Measurements from ENCODE around the gene STX11.

DNA sequence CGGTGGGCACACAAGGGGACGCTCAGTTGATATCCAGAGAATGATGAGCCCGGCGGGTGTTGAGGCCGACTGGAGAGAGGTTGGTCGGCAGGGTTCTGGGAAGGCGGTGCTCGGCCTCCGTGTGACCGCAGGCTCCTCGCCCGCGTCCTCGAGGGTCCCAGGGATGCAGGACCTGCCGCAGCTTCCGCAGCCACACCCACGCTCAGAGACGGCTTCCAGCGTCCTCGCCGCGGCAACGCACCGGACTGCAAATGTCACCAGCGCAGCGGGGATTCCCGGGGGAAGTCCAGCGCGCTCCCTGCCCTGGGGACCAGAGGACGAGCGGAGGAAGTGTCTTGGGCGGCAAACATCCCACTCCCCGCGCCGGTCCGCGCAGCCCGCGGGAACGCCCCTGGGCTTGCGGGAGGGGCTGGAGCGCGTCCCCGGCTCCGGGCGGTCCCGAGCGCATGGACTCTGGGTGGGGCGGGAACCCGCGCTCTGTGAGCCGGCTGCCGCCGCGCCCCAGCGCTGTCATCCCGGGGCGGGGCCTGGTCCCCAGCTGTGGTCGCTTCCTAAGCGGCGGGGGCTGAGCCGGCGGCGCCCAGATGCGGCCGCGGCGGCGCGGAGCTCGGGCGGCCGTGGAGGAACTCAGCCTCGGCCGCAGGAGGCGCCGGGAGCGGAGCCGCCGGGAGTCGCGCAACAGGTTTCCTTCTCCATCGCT is at the start of gene STX11:
Gene STX11 (plus strand): TSS at position 583 of the 700 bp plus-strand sequence.
- PRO-cap = bidirectional peak, plus-strand start at position 583 of the sequence, minus-strand start at position 452 of the sequence

DNA sequence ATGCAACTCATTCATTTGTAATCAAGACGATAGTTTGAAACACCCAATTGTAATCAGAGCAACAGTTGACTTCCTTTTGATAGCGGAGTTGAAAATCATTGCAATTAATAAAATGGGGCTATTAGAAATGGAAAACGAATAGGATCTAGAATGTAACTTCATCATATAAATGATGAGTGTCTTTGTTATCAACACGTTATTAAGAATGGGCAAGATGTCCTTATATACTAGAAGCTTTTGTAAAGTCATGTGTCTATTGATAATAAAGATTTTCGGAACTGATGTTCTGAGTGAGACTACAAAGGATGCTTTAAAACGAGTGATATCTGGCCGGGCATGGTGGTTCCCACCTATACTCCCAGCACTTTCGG is 41.3 kb downstream of the STX11 start:
- PRO-cap = no peak

DNA sequence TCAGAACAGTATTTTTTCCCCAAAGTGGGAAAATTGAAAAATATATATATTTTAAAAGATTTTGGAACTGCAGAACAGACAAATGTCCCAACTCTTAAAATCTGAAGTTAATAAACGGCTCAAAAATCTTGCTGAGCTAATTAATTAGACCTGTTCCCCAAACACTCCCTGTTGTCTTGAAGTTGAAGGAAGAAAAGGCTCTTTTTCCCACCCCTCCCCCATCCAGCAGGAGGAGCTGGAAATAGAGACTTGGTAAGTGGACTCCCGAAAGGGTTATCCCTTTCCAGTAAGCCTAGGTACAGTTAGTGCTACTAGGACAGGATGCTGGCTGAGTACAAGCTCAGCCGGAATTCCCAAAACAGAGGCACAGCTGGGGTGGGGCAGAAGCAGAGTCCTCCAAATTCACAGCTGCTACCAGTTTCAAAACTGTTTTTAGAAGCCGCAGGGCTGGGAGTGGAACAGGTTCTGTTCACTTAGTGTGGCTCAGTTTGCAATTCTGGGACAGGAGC is 19.2 kb upstream of the UTRN start:
- PRO-cap = unidirectional peak, plus-strand start at position 435 of the sequence

GRCh38 chr6:144325340-144325804 is 40.2 kb downstream of the UTRN start:
- PRO-cap = no peak

DNA sequence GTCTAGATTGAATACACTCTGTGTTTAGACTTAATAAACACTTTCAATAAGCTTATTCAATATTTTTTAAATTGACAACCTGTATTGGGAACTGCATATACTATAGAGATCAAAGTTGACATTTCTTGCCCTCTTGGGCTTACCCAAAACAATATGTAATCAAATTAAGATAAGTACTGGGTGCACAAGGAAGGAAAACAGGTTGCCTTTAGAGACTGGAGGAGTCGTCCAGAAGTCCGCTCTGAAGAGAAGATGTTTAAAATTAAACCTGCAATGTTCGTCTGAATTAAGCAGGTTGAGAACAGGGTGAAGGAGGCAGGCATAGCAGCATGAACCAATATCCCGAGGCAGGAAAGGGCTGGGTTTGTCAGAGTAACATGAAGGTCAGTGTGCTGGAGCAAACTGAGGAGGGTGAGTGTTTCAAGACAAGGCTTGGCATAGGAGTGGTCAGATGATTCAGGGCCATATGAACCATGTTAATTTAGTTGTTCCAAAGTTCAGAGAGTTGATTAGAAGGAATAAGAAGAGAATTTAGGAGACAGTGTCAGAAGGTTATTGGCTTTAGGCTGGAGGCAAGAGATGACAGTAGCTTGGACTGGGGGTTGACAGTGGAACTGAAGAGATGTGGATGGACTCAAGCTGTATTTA is 93.2 kb downstream of the UTRN start:
- PRO-cap = no peak

- PRO-cap = no peak
Measured at GRCh38 chr6:144543254-144543779, 258.2 kb downstream of the UTRN start.

DNA sequence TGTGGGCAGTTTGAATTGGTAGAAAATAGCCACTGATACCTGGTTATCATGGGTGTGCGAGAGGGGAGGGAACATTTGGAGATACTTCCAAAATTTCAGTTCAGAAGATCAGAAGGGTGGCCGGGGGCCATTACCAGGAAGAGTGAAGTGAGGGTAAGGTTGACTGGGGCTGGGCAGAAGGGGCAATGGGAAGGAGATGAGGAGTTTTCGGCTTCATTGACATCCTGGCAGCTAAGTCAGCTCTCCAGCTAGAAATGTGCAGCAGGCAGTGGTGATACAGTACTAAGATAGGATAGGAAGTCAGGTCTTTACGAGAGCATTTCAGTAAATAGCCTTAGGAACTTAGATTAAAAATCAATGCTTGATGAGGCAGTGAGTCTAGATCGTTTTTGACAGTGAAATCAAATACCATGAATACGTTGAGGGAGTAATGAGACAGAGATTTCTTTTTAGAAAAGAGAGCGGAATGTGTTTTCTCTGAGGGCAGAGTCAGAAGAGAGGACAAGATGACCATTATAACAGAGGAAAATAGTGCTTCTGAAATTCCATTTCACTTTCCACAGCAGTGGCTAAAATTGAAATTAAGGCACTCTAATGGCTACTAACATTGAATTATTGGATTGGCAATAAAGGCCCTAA is 339.5 kb downstream of the UTRN start:
- PRO-cap = no peak

GRCh38 chr6:144630827-144631187 is 345.7 kb downstream of the UTRN start:
- PRO-cap = no peak

DNA sequence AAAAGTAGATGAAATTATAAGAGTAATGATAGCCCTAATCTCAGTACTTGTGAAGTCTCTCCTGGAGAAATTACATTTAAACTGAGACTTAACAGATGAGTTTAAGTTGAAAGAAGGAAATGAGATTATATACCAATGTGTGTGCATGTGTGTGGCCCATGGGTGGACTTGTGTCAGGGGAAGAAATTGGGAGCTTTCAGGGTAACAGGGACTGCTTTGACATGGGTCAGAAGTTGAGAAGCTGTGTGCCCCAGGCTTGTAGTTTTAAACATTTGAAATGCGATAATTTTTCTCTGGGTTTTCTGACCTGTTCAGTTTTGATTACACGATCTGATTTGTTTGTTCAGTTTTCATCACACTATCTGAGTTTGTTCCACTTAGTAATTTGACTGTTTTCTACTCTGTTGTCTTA is 378.9 kb downstream of the UTRN start:
- PRO-cap = no peak

- PRO-cap = no peak
Measured at GRCh38 chr6:144734684-144735519, 449.8 kb downstream of the UTRN start.

GRCh38 chr6:145350244-145350542 is 385.1 kb downstream of the EPM2A start:
- PRO-cap = no peak

DNA sequence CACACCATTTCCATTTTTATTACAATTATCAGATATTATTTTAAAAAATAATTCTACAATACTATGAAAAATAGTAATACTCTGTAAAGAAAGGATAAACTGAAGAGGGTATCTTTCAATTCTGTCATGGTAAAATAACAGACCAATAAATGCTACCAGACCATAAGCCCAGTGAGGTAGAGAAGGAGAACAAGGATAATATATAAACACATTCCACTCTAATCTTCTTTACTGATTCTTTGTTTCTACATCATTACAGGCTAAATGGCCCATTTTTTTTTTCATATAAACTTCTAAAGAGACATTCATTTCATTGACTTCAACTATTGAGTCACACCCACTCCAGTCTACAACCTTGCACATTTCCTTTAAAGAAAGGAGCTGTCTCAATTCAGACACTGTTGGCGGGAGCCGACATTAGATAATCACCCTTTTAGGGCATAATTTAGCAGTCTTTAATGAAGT is 1.7 kb downstream of the EPM2A start:
- PRO-cap = no peak

DNA sequence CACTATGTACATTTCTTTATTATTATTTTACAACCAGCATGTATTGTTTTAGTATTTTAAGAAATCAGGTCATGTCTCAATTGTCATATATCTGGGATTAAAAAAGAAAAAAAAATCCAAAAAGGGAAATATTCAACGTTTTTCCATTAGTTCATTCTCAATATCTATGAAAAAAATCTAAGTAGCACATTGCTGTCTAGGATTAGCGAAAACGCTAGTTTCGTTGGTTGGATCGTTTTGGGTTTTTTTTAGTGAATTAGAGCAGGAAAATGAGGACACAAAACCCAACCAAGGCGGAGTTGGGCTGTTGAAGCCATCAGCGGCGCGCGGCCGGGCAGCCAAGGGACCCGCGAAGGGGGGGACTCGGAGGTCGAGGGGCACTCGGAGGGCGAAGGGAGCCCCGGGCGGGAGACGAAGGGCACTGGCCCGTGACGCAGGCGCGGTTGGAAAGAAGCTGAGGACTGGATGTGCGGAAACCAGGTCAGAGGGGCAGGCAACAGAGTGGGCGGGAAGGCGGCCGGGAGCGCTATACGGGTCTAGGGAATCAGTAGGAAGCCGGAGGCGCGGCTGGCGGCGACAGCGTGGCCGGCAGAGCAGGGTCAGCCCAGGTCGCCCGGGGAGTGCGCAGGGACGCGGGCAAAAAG is 757 bp downstream of the EPM2A start:
- PRO-cap = bidirectional peak, plus-strand start at position 550 of the sequence, minus-strand start at position 355 of the sequence

DNA sequence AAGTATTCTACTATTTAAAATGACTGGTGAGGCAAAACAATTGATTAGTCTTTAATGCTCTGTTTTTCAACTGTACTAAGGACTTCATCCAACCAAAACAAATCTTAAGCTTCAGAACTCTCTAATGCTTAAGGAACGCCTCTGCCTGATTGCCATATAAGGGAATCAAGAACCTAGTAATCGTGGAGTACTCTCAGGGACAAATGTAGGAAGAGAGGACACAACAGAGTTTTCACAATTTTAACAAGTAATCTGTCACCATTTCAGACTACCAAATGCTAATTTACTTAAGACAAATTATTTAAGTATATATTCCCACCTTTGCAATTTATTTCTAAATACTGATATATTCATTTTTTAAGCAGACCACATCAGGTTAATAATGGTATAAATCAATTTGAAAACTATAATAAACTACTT is 16.0 kb downstream of the FBXO30 start:
- PRO-cap = no peak

- PRO-cap = no peak
Measured at GRCh38 chr6:145815465-145815759, 817 bp upstream of the FBXO30 start.

- PRO-cap = no peak
Measured at GRCh38 chr6:146857969-146858539, 259.3 kb downstream of the ADGB start.

DNA sequence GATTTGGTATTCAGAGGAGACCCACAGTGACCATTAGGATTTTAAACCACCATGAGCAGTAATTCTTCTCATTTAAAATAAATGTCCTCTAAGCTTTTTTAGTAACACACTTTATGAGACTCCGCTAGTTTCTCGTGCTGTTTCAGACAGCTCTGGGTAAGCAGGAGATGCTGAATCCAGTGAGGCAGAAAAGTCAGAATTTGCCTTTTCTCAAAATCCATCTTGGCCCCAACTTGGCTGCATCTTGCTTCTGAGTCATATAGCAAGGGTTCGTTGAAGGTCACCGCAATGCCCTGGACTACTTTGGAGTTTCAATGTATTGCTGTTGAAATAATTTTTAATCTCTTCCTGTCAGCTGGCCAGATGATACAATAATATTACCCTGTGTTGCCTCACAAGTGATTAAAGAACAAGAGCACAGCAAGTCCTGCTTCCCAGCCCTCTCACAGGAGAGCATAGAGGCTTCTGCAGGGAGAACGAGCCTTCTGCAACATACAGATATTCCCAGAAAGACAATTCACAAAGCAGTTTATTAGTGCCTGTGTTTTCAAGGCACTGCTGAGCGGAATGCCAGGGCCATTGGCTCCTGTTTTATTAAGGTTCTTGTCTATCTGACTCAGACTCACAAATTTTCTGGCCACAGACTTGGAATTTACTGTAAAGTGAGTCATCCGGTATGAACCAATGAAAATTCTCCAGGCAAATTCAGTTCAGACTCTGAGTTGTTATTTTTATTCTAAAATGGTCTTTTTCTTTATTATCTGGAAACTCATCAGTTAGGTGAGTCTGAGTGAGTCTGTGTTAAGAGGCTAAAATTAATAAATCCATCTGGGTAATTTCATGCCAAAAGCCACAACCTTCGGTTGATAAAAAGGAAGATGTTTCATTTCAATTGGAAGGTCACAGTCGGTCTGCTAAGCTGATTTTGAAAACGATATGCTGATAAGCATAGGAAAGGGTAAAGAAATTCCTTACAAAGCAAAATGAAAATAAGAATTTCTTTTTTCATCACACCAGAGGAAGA is 289.6 kb upstream of the STXBP5 start:
- PRO-cap = bidirectional peak, plus-strand start at position 744 of the sequence, minus-strand start at position 569 of the sequence

GRCh38 chr6:147203349-147204057 is 714 bp upstream of the STXBP5 start:
- PRO-cap = bidirectional peak, plus-strand start at chr6:147204004, minus-strand start at chr6:147203768

- PRO-cap = no peak
Measured at GRCh38 chr6:147214627-147215656, 10.7 kb downstream of the STXBP5 start.

GRCh38 chr6:147303173-147303859 is 99.1 kb downstream of the STXBP5 start:
- PRO-cap = no peak